ENCODE data around the gene RABL2B.

- RRBS, result no CpG with 5 or more reads among the region's 10 CpGs
Measured at GRCh38 chr22:50700239-50700575, 37.8 kb upstream of the ACR start.

GRCh38 chr22:50721230-50721656, 16.8 kb upstream of the ACR start:
- RRBS, result 82% methylated on average over 12 of the region's 28 CpGs

DNA sequence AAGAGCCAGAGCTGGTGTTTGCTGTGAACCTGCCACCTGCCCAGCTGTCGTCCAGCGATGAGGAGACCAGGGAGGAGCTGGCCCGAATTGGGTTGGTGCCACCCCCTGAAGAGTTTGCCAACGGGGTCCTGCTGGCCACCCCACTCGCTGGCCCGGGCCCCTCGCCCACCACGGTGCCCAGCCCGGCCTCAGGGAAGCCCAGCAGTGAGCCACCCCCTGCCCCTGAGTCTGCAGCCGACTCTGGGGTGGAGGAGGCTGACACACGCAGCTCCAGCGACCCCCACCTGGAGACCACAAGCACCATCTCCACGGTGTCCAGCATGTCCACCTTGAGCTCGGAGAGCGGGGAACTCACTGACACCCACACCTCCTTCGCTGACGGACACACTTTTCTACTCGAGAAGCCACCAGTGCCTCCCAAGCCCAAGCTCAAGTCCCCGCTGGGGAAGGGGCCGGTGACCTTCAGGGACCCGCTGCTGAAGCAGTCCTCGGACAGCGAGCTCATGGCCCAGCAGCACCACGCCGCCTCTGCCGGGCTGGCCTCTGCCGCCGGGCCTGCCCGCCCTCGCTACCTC, 16.3 kb upstream of the ACR start:
- RRBS, result 98% methylated on average over 8 of the region's 30 CpGs

GRCh38 chr22:50733457-50733987, 4.5 kb upstream of the ACR start:
- RRBS, result no CpG with 5 or more reads among the region's 17 CpGs

DNA sequence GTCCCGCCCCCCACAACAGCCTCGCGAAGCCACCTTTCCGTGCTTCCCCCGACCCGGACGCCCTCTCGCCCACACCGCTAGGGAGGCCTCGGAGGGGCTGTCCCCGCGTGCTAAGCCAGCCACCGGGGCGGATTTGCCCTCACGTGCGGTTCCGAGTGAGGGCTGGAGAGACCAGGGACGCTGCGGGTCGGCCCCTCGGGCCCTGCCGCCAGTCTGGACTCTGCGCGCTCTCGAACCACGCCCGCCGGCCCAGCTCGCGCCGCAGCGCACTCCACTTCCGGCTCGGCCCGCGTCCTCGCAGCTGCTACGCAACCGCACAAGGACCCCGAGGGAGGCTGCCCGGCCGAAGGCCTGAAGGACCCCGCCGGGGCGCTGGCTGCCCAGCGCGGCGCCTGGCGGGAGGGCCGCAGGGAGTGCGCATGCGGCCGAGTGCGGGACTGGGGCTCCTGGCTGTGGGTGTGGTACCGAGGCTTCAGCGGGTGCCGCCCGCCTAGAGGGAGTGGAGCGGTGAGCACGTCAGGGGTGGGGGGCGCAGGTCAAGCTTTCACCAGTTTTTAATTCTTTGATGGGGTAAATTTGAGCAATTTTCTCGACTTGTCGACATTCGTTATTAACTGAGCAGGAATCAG, at the start of gene RABL2B:
RABL2B (minus strand) TSS at position 279 of the 629 bp plus-strand sequence.
- RRBS, result 0% methylated on average over 6 of the region's 64 CpGs

All from AG10803 (cell line).